AG04449 (cell line): ENCODE measurements around the gene RGS2.

- RRBS, result no CpG with 5 or more reads among the region's 5 CpGs
These were observed 16.1 kb downstream of the IVNS1ABP start for GRCh38 chr1:185300905-185301386.

DNA sequence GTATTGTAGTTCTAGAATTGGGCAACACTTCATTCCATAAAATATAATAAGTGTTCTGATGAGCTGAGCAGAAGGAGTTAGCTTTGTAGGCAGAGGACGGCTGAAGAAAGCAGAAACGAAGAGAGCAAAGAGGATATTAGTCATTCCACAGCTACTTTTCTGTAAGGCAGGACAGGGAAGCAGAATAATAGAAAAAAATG is 20.2 kb upstream of the IVNS1ABP start:
- RRBS, result no CpG with 5 or more reads among the region's 2 CpGs

- RRBS, result no CpG with 5 or more reads among the region's 2 CpGs
These were observed 57.6 kb upstream of the IVNS1ABP start for GRCh38 chr1:185374658-185375006.

DNA sequence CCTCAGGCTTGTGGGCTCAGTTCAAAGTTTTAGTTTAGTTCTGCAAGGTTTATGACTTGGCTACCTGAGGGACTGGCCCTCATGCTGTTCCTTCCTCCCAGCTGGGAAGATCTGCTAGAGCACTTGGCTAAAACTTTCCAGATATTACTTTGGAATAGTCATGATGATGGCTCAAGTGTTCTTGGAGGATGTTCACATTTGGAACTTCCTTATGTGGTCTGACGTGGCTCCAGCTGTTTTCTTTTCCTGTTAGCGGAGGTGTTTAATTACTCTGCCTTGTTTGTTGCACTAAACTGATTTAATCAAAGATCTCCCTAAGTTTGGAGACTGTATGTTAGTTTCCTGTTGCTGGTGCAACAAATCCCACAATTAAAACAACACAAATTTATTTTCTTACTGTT is 110.3 kb upstream of the IVNS1ABP start:
- RRBS, result no CpG with 5 or more reads among the region's 2 CpGs

DNA sequence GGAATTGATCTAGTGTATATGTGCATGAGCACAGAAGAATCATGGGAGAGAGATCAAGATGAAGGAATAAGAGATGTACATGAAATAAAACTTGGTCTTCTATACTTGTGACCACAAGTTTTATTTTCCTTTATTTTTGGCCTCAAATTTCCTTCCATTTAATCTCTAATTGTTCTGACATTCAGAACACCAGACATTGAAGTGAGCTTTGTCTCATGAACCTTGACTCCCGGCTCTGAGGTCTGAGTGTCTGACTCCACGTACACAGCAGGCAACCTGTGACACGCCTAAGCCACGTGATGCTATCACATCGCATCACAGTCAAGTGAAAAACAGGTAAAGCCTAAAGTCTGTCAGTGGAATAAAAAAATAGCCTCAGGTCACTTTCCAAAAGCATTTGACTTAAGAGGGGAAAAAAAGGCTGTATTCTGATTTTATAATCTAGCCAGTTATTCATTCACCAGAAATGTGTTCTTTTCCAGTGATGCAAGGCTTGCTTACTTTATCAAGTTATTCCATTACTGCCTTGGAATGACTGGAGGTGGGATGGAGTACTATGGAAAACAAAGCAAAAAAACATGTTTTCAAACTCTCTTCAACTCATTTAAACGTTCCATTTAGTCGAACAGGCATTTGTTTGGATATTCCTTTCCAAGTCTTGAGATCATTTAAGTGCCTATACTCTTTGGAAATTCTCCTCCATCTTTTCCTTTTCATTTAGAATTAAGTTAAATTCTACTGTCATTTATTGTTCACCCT is 163.2 kb upstream of the HMCN1 start:
- RRBS, result no CpG with 5 or more reads among the region's 7 CpGs

GRCh38 chr1:185646253-185646717 is 87.9 kb upstream of the HMCN1 start:
- RRBS, result no CpG with 5 or more reads among the region's 3 CpGs

- RRBS, result no CpG with 5 or more reads among the region's 6 CpGs
These were observed 30.7 kb downstream of the TPR start for GRCh38 chr1:186344164-186344864.

DNA sequence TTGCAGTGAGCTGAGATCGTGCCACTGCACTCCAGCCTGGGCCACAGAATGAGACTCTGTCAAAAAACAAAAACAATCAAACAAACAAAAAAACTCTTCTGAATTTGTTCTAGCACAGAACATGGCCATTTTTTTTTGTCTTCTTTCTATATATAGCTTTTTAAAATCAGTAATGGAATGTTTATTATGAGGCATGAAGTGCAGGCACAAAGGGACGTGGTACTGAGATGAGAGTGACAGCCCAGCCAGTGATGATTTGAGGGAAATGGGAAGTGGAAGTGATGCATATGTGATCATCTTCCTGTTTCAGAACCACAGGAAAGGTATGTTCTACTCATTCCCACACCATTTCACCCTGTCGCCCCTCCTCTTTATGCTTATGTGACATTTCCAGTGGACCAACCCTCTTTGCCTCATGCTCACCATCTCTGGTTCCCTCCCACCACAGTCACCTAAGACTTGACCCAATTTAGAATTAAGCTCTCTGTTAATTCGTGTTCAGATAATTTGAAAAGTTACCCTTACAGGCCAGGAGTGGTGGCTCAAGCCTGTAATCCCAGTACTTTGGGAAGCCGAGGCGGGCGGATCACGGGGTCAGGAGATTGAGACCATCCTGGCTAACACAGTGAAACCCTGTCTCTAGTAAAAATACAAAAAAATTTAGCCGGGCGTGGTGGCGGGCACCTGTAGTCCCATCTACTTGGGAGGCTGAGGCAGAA is 24.3 kb downstream of the PTGS2 start:
- RRBS, result no CpG with 5 or more reads among the region's 11 CpGs

DNA sequence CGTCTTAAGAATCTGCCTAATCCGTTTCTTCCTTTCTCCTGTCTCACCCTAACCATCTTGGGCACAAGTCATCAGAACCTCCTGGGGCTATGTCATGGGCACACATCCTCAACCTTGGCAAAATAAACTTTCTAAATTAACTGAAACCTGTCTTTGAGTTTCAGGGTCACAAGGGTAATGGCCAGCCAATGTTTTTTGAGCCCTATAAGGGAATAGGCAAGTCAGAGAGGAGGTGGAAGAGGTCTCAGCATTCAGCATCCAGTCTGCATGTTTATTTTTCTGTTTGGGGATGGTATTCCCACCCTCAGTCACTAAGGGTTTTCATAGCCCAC is 579.7 kb downstream of the PLA2G4A start:
- RRBS, result no CpG with 5 or more reads among the region's 2 CpGs

DNA sequence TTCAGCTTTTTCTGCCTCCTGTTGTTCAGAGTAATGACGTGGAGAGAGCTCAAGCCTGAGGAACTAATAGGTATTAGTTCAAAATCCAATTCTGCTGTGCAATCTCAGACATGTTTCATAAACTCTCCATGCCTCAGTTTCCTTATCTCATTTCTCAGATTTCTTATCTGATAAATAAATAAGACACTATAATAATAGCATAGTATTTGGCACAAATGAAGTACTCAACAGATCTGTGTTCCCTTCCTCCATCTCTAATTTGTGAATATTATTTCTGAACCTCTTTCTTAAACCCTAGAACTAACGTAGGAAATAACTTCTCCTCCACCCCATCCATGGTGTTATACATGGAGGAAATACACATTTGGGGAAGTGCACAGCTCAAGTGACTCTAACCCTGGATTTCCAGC is 63.4 kb upstream of the RGS1 start:
- RRBS, result no CpG with 5 or more reads among the region's 2 CpGs

DNA sequence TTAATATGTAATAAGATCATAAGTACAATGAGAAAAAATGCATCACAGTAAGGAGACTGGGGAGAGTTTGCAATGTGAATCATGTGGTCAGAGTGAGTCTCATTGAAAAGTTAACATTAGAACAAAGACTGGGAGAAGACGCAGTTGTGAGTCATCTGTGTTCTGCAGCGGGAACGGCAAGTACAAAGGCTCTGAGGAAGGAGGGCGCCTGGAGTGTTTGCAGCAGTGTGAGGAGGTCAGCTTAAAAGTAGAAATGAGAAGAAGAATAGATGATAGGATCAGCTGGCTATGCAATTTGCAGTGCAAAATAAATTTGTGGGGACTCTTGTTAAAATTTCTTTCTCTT is 44.5 kb upstream of the RGS1 start:
- RRBS, result no CpG with 5 or more reads among the region's 4 CpGs

- RRBS, result no CpG with 5 or more reads among the region's 1 CpG
These were observed 7.4 kb upstream of the RGS13 start for GRCh38 chr1:192628457-192628981.

GRCh38 chr1:192767852-192768092 is 41.1 kb upstream of the RGS2 start:
- RRBS, result no CpG with 5 or more reads among the region's 2 CpGs

DNA sequence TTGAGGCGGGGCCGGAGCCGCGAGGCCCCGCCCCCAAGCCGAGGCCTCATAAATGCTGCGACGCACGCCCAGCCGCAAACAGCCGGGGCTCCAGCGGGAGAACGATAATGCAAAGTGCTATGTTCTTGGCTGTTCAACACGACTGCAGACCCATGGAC is at the start of gene RGS2:
RGS2 (plus strand) TSS at position 75 of the 158 bp plus-strand sequence.
- RRBS, result 4% methylated on average over 11 of the region's 14 CpGs

- RRBS, result no CpG with 5 or more reads among the region's 10 CpGs
These were observed 158 bp downstream of the RGS2 start for GRCh38 chr1:192809123-192809271.

DNA sequence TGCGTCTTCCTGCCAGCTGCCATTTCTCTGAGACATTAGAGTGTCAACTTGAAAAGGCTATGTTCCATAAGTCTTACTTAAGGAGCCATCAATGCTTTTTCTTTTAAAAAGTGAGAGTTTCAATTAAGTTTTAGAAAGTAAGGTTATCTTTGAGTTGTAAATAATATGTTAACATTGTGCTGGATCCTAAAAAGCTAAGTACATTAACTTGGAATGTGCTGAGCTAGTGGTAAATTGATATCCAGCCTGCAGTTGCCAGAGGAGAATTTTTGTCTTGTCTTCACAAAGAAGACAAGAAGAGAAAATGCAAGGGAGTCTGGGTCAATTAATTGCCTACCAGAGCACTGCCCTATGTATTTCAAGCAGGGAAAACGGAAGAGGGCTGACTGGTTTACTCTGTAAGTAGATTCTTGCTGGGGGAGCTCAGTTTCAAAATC is 161.9 kb upstream of the B3GALT2 start:
- RRBS, result no CpG with 5 or more reads among the region's 2 CpGs

DNA sequence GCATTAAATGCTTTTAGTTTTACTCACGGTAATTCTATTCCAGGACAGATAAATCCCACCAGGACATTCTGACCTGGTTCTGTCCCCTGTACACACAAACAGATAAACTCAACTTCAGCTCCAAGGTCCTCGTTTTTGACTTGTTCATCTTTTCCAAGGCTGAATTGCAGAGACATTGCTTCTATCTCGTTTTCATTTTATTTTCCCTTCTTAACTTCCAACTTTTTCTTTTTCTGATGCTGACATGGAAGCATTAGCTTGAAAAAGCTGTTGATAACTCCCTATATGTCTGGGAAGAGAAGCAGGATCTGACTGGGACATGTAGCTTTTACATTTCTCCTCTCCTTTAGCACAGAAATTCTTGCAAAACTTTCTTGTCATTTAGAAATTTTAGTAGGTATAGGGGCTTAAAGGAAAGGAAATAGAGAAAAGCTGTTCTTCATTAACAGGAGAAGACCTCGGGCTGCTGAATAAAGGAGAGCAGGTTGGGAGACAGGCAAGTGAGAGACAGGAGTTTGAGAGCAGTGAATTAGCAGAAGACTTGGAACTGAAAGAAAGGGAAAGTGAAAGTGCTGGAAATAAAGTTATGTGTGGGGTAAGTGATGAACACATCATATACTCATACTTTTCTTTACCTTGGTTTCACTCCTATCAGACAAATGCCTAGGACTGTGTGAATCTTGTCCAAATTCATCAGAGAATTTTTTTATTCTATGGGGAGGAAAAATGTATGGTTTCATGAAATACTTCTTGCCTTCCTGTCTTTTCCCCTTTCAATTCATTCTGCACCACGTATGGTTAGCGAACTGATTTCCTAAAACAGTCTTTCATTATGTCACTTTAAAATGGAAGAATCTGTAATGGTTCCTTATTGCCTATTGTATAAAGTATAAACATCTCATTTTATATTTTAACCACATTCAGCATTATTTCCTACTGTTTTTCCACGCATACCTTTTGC is 231.9 kb upstream of the B3GALT2 start:
- RRBS, result no CpG with 5 or more reads among the region's 7 CpGs

DNA sequence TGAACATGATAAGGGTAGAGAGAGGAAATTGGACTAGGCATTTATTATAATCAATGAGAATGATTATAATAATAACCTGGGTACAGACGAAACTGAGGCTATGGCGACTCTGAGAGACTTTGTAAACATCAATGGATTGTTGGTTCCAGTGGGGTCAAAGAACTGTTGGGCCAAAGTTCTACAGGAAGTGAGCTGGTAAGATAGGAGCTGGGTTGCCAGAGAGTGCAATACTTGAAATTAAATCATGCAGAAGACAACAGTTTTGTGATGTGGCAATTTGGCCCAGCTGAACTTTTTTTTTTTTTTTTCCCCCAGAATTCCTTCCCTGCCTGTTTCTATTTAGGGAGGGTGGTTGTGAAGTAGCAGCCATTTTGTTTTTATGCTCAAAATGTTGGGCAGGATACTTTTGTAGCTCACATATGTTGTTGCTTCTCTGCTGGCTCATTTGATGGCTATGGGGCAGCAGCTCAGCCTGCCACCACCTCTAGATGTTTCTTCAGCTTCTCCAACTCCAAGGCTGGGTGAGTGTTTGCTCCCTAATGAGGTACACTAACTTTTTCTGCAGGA is 286.5 kb upstream of the B3GALT2 start:
- RRBS, result no CpG with 5 or more reads among the region's 2 CpGs